Karpas-422 (cell line): ENCODE data around the gene CHRNA3.

- PRO-cap = no peak
- RAMPAGE, long total RNA = no peak
Measured at GRCh38 chr15:78541182-78541479, 887 bp downstream of the PSMA4 start.

GRCh38 chr15:78546486-78546747 lies 6.2 kb downstream of the PSMA4 start:
- PRO-cap = no peak
- RAMPAGE, long total RNA = no peak

DNA sequence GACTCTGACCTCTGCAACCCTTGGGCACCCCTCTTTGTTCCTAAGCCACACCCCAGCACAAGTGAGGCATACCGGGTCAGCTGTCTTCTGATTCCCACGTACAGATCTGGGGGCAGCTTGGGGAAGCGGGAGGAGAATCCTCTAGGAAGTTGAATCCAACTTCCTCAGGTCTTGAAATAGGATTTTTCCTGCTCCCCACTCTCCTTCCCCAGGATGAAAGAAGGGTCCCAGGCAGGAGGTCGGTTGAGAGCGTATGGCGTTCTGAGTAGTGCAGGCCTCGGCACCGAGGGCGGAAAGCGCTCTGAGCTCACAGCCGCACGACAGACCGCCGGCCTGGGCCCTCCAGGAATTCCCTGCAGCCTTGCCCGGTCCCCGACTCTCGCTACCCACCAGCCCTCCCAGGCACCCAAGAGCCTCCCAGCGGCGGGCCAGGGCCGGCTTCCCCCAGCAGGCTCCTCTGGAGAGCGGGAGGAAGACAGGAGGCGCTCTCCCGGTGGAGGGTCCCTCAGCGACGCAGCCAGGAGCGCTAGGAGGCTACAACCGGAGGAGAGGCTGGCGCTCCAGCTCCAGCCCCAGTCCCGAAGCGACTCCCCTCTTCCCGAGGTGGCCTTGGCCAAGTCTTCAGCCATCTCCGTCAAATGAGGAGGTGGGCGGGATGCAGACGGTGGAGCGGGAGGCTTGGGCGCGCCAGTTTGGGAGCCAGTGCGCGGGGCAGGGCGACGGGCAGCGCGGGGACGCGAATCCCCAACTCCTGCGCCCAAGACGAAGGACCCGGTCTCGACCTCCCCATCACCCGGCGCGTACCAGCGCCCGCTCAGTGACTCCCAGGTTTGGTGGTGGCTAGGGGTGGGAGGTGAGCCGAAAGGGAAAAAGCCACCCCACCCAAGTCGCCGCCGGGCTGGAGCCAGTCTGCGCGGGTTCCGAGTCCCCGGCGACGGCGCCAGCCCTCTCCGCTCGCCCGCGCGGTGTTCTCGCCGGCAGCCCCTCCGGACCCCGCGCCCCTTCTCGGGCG lies 825 bp downstream of the CHRNA3 start:
- PRO-cap = no peak
- RAMPAGE, long total RNA = no peak

DNA sequence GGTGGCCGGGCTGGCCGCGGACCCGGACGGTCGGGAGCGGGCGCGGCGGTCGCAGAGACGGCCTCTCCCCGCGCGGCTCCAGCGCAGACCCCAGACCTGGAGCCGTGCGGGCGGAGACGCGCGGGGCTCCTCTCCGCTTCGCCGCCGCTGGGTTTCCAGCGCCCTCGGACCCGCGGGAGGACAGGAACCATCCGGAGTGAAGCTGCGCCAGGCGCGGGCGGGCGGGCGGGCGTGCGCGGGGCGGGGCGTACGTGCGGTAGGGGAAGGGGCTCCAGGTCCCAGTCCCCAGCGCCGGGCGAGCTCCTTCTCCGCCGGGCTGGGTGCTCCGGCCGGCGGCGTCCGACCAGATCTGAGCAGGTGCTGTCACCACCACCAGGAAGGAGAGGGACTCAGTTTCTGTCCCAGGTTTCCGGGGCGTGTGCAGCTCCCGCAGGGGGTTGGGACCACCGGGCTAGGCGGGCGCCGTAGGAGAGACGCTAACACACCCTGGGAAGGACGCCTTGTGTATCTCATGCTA lies at the start of gene CHRNA3:
Gene CHRNA3 (minus strand): TSS at position 198 of the 517 bp plus-strand sequence.
- PRO-cap = no peak
- RAMPAGE, long total RNA = no peak

DNA sequence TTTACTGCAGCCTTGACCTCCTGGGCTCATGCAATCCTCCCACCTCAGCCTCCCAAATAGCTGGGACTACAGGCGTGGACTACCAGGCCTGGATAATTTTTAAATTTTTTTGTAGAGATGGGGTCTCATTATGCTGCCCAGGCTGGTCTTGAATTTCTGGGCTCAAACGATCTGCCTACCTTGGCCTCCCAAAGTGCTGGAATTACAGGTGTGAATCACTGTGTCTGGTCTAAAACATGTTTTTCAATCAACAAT lies 3.4 kb downstream of the ADAMTS7 start:
- PRO-cap = no peak
- RAMPAGE, long total RNA = no peak

DNA sequence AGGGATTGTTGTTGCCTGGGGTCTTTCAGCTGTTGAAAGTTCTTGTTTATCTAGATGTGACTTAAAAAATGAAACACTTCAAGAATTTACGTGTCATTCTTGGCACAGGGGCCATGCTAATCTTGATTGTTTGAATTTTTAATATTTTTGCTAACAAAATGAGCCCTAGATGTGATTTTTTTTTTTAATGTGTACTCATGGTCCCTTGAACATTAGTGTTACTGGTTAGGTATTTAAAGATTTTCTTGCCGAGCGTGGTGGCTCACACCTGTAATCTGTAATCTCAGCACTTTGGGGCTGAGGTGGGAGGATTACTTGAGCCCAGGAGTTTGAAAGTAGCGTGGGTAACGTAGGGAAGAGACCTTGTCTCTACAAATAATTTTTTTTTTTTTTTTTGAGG lies 26.1 kb downstream of the MORF4L1 start:
- PRO-cap = no peak
- RAMPAGE, long total RNA = no peak

GRCh38 chr15:78943527-78944197 lies 1.2 kb downstream of the CTSH start:
- PRO-cap = no peak
- RAMPAGE, long total RNA = no peak

GRCh38 chr15:78944198-78944690 lies 602 bp downstream of the CTSH start:
- PRO-cap = no peak
- RAMPAGE, long total RNA = no peak

DNA sequence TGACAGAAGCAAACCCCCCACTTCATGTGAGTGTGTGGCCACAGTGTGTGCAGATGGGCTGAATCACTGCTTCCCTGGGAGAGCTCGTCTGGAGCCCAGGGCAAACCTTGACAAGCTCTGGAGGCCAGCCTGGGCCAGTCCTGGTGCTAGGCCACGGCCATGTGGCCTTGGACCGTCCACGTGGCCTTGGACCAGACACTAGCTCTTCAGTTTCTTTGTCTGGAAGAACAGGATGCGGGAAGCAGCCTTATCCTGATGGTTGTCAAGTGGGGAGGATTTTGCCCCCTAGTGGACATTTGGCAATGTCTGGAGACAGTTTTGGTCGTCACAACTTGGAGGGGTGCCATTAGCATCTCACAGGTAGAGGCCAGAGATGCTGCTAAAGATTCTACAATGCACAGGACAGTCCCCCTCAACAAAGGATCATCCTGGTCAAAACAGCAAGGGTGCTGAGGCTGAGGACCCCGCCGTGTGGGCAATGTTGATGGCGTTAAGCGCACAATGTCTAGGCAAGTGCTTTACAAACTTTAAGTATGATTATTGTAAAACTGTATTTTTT lies 34.8 kb upstream of the CTSH start:
- PRO-cap = no peak
- RAMPAGE, long total RNA = no peak

DNA sequence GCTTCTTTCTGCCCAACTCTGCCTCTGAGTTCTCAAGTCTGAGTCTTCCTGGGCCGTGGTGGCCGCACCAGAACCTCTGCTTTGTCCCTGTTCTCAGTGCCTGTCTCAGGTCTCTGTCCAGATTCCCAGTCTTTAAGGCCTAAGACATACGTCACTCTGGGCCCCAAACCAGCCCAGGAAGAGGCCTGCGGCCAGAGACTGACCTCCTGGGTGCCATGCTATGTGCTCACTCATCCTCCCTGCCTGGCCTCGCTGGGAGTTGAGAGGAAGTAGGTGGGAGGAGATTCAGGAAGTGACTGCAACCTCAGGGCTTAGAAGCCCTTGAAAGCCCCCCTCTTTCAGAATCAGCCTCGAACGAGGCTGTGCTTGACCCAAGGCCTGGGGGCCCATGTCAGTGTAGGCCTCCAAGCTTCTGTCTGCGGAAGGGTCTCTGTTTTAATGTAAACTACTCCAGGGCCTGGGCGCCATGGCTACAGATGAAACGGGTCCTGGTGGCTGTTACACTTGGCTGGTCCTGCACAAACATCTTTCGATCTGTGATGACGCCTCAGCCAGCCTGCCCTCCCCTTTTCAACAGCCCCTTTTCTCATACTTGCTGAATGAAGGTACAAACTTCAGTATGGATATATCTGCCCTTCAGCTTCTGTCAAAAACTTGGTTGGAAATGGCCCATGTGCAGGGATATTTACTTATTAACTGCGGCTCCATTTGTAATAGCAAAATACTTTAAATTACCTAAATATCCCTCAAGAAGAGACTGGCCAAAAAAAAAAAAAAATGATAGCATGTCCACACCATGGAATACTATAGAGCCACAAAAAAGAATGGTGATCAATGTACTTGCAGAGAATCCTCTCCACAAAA lies 11.7 kb downstream of the RASGRF1 start:
- PRO-cap = no peak
- RAMPAGE, long total RNA = no peak

DNA sequence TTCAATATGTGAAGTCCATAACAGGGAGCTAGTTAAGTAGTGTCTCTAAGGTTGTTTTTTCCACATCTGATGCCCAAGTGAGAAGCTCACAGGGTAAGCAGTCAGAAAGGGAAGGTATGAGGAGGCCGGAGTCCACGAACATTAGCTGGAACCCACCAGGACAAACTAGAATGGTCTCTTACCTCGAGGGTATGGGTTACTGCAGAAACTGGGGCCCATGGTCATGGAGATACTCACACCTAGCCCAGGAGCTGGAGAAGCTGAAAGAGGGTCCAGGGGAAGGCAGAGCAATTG lies 75.0 kb downstream of the MINAR1 start:
- PRO-cap = no peak
- RAMPAGE, long total RNA = no peak

DNA sequence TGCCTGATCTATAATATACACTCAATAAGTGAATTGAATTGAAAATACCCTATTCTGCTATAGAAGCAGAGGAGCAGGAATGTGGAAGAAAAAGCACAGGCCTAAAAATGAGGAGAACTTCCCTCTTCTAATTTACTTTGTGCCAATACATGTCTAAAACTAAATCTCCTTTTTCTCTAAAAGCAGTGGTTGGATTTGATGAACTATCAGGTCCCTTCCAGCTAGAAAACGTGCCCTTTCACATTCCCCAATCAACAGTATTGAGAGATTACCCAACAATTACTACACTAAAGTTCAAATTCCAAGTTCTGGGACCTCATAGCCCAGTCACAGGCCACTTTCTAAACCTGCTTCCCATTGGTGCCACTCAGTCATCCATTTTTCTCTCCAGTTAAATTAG lies 223.9 kb downstream of the MINAR1 start:
- PRO-cap = no peak
- RAMPAGE, long total RNA = no peak

GRCh38 chr15:79896270-79896902 lies 428 bp downstream of the MTHFS start:
- PRO-cap = bidirectional peak, plus-strand start at chr15:79896769, minus-strand start at chr15:79896683
- RAMPAGE, long total RNA = no peak

GRCh38 chr15:79923562-79924484 lies 27.0 kb upstream of the MTHFS start:
- PRO-cap = bidirectional peak, plus-strand start at chr15:79923988, minus-strand start at chr15:79923752
- RAMPAGE, long total RNA = no peak

DNA sequence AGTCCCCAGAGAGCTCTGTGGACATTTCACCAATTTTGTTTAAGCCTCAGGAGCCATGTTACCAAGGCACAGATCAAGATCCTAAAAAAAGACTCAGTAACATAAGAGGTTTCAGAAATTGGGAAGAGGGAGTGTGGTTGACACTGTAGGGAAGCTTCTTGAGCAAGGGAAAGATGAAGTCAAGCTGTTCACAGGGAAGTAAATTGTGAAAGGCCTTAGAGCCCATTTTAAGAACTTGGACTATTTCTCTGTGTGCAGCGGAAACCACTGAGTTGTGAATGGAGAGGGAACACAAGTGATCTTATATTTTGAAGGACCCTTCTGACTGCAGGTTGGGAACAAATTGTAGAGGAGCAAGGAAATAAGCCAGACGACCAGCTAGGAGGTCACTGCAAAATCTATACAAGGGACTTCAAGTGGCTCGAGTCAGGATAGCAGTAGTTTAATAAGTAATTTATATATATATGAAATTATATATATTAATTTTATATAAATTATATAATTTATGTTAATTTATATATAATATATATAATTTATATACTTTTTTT lies 18.6 kb downstream of the BCL2A1 start:
- PRO-cap = no peak
- RAMPAGE, long total RNA = no peak

- PRO-cap = no peak
- RAMPAGE, long total RNA = no peak
Measured at GRCh38 chr15:79960288-79960942, 10.6 kb downstream of the BCL2A1 start.

DNA sequence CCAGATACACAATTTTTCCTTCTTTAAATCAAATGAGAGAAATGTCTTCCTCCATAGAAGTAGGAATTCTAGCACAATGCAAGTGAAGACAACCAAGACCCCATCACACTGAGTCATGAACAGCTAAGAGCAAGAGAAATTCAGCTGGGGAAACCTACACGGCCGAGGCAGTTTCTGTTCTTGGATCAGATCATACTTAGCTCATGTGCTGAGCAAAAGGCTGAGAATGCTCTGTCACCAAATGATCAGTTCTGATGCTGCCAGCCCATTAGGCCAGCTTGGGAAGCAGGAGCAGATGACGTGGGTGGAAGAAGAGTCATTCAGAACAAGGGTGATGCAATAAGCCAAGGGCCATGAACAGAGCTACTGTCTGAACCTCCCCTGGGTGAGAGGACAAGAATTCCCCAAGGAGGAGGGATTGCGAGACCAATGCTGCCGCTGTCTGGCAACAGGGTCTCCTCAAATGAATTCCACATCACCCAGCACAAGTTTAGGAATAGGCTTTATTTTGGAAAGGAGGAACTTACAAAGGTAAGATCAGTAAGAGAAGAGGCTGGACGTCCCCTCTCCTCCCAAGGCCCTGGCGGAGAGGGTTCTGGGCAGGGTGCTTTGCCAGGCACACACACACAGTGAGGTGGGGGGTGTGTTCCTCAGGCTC lies 65.4 kb upstream of the CTXND1 start:
- PRO-cap = no peak
- RAMPAGE, long total RNA = no peak

DNA sequence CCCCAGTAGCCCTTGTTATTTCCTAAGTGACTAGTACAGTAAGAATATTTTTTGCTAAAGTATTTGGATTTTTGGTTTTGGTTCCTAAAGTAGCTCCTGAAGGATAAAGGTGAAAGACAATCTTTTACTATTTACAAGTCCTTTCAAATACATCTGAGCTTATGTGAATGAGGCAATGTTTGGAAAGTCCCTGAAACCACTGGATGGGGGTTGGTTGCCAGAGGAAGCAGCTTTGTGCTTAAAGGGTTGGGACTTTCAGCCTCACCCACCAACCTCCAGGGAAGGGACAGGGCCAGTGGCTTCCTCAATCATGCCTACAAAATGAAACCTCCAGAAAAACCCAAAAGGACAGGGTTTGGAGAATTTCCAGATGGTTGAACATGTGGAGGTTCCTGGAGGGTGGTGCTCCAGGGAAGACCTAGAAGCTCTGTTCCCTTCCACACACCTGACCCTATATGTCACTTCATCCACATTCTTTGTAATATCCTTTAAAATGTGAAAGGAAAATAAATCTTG lies 20.9 kb upstream of the ABHD17C start:
- PRO-cap = no peak
- RAMPAGE, long total RNA = no peak

DNA sequence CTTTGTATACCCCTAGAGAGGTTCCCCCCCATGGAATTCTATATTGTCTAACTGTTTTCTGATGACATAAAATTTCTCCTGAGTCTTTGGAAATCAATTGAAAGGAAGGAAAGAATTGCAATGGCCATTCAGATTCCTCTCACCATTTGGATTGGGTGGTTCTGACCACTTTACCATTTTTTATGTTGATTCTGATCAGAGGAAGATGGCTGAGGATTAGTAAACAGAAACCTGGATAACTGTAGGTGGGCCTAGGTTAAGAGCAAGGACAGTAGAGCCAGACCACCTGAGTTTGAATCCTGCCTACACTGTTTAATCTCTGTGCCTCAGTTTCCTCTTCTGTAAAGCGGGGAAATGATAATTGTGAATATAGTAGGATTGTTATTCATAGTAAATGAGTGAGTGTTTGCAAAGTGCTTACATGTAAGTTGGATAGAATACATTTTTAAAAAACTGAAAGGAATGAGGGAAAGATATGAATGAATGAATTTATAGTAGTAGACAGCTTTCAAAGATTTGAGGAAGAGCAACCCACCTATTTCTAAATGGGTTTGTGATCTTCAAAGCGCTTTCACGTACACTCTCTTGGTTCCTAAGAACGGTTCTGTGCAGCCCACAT lies 20.1 kb downstream of the ABHD17C start:
- PRO-cap = no peak
- RAMPAGE, long total RNA = no peak

GRCh38 chr15:81183104-81183529 lies 13.6 kb upstream of the IL16 start:
- PRO-cap = no peak
- RAMPAGE, long total RNA = no peak